Measurements from ENCODE around the genes MYEF2, HDC and USP8.

GRCh38 chr15:47726555-47727119, 9.3 kb downstream of the SEMA6D start:
- RRBS = no CpG with 5 or more reads among the region's 3 CpGs

DNA sequence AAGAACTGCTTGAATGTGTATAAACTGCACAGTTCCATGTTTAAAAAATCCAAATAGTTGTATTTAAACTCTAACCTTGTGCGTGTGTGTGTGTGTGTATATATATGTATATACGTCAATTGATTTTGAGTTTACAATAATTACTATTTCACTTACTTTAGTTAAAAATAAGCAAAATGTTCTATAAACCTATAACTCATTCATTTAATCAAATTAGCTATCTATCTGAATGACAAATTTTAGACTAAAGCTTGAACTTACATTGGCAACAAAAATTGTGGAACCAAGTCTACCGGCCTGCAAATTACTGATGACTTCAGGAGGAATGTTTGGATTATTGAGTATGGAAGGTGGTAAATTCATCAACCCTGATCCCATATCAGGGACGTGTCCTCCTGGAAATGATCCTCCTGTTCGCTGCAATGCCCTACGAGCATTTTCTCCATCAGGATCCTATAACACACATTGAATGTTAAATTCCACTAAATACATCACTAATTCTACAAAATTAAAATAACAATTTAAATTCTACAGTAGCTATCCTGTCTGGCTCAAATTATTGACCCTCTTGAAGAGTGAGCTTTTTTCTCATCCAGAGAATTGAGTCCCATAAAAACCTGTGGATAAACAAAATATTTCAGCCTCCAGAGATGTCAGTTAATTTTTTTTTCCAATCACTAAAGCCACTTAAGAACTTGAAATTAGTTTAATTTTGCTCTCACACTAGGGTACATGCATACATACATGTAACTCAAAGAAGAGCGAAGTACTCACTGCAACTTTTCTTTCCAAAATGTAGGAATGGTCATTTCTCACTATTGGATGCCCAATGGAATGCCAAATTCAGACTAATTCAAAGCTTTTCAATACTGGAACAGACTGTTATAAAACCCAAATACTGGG, 18.5 kb downstream of the MYEF2 start:
- RRBS = no CpG with 5 or more reads among the region's 7 CpGs

- RRBS = 2% methylated on average over 36 of the region's 76 CpGs
Measured at GRCh38 chr15:48177560-48178753, at the start of gene MYEF2. MYEF2 (minus strand) TSS chr15:48178295.

DNA sequence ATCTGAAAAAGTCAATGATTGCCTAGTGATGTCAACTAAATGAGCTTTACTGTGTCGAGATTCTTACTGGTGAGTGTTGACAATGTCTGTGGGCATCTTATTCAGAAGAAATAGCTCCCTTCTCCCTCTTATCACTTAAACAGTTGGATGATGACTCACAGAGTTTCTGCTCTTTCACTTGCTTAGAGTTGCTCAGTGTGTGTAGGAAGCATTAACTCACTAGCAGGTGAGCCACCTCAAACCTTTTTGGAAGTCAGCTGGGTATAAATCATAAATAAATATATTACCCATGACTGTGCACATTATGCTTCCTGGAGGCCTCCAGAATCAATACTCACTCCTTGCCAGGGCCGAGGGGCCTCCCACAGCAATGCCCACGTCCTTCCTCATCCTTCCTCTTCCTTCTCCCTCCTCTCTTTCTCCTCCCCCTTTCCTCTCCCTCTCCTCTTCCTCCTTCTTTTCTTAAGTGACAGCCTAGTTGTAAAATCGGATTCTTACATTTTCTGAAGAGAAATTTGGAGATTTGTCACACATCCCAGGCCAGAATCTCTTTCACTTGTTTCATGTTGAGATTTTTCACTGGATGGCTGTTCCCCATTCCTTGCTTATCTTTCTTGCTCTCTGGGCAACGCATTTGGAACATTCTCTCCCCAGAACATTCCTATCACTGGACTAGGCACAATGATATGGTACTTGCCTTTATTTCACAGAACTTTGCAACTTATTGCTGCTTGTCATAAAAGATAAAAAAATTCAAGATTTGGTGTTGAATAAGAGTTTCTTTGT, 17.5 kb downstream of the SHC4 start:
- RRBS = no CpG with 5 or more reads among the region's 5 CpGs

- RRBS = no CpG with 5 or more reads among the region's 2 CpGs
Measured at GRCh38 chr15:49138069-49138469, 17.3 kb downstream of the COPS2 start.

DNA sequence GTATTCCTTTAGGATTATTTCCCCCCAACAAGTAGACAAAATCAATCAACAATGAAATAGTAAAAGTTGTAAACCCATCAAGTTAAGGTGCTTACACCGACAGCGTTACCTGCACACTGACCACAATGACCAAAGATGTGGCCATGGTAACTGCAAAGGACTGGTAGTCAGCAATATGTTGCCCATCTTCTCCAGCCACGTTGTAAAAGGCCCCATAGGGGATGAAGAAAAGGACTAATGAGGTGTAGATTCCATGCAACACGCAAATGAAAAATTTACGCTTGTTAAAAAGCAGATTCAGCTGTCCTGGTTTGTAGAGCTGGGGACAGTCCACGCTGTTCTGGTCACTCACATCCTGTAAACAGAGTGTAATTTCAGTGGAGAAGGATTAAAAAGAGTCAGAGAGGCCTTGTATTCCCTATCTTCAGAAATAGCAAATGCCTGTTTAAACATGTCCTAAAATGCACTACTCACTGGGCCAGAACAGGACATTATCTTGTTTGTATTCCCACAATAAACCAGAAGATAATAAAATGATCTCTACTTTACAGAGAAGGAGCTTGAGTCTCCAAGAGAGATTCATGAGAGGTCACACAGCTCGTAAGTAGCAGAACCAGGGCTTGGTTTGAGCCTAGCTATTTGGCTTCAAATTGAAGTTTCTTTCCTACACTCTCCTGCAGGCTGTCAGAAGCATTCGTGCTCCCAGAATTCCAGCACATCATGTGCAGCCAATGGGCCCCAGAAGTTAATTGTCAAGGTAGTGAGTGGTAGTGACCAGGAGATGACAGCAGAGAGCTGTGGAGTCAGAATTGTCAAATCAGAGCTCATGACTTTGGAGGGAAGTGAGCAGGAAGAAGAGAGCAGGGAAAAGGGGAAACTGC, 242.6 kb downstream of the ATP8B4 start:
- RRBS = no CpG with 5 or more reads among the region's 8 CpGs

- RRBS = no CpG with 5 or more reads among the region's 2 CpGs
Measured at GRCh38 chr15:49899987-49900370, 219.1 kb downstream of the ATP8B4 start.

DNA sequence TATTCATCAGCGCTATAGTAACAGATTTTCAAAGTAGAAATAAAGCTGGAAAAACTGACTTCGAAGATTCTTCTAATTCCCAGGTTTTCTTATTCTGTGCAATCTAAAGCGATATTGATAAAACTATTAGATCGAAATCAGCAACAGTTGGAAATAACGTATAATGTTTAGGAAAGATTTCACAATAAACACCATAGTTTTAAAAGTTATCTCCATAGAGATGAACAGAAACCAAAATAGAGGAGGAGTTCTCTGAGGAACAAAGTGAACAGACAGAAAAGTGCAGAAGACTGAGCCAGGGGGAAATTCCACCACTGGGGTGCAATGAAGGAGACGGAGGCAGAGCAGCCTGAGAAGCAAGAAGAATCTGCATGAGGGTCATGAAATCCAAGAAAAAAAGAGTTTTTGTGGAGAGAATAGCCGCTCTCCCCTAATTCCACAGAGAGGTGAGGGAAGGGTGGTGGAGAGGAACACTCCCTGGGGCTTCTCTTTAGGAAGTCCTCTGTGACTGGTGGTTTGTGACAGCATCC, 23.1 kb downstream of the ATP8B4 start:
- RRBS = no CpG with 5 or more reads among the region's 7 CpGs

- RRBS = no CpG with 5 or more reads among the region's 3 CpGs
Measured at GRCh38 chr15:50110306-50110626, 8.8 kb downstream of the ATP8B4 start.

- RRBS = no CpG with 5 or more reads among the region's 4 CpGs
Measured at GRCh38 chr15:50112089-50112726, 6.8 kb downstream of the ATP8B4 start.

DNA sequence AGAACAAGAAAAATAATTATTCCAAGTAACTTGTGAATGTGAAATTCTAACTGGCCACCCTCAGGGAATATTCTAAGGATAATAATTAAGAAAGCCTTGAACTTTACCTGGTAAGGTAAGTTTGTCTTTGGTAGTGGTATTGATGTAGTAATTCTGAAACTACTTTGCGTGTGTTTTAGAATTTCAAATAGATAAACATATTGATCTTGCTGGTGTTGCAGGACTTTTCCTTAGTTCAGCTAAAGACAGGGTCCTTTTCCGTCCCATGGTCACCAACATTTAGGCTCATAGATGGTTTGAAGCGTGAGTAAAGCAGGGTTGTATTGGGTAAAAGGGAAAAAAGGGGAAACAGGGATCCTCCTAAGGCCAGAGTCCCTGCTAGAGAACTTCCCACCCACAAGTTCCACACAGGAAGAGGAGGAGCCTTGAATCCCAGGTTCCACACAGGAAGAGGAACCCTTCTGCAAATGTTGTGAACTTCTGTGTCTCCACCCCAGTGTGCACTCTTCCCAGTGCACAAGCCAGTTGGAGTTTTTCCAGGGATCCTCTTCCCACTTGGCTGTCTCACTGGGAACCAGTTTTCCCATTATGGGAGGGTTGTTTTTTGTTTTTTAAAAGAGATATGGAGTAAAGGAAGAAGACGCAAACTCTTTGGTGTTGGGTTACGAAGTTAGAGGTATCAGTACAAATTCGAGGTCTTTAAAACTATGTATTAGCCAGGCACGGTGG, 27.6 kb upstream of the ATP8B4 start:
- RRBS = no CpG with 5 or more reads among the region's 7 CpGs

- RRBS = no CpG with 5 or more reads among the region's 2 CpGs
Measured at GRCh38 chr15:50164286-50165059, 17.5 kb upstream of the SLC27A2 start.

DNA sequence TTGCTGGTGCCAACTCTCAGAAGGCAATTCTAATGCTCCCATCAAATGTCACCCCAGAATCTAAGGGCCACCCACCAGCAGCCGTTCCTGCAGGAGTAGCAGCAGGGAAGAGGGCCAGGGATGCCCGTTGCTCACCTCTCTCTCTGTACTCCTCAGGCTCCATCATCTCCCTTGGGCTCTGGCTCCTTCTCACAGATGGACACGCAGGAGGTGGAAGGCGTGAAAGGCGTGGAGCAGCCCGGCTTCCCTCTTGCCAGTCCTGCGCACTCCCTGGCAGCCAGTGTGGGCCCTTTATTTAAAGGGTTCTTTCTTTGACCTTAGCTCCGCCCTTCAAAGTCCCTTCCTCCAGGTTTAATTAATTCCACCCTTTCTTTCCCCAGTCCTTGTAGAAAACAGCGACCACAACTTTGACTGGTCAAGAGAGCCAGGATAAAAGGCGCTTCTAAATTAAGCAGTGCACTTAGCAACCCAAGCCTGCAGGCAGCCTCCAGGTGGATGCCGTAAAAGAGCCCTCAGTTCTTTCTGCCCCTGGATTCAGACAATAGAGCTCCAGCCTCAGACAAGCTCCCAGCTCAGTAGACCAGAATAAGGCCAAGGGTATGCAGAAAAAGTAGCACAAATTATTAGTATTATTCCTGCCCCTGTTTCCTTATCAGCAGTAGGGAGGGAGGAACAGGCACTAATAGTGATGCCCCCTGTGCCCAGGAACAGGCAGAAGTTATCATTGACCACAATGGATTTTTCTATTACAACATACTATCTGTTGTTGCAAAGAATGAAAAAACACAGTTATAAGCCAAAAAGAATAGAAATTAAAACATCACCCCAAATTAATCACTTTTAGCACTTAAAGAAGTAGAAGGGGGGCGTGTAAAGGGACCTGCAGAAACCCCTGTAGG, at the start of gene HDC:
TSS of gene HDC (minus strand) at position 269 of the 899 bp plus-strand sequence.
- RRBS = no CpG with 5 or more reads among the region's 12 CpGs

GRCh38 chr15:50353860-50354629, 953 bp downstream of the GABPB1 start:
- RRBS = under 1% methylated on average over 13 of the region's 53 CpGs

DNA sequence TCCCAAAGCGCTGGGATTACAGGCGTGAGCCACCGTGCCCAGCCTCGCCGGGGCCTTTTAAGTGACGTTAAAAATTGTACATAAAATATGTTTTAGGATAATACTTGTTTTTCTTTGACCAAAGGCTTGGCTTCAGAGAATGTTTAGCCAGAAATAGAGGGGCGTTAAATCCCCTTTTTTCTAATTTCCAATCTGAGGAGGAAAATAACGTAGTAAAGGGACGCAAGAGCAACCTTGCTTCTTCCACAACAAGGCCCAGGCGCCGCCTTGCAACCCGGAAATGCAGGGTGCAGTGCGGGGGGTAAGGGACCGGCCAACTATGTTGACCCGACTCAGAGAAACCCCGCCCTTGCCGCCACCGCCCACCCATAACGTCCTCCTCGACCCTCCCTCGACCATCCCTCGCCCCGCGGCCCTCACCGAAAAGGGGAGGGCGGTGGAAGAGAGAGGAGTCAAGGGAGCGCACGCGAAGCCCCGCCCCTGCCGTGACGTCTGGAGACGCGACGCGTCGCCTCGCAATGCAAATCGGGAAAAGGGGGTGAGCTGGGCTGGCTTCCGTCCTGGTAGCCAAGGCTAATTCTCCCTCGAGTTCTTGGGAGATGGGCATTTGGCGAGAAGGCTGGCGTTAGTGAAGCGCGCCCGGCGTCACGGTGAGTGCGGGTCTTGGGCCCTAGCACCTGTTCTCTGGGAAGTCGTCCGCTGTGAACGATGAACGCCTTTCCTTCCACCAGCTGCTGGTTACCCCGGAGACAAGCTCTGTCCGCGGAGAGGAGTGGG, at the start of gene USP8:
TSS of gene USP8 (plus strand) at position 541 of the 777 bp plus-strand sequence.
- RRBS = under 1% methylated on average over 6 of the region's 56 CpGs

GRCh38 chr15:50441343-50441645, 17.1 kb downstream of the USP8 start:
- RRBS = no CpG with 5 or more reads among the region's 2 CpGs

GRCh38 chr15:50635625-50635824, 51.1 kb downstream of the TRPM7 start:
- RRBS = no CpG with 5 or more reads among the region's 5 CpGs

DNA sequence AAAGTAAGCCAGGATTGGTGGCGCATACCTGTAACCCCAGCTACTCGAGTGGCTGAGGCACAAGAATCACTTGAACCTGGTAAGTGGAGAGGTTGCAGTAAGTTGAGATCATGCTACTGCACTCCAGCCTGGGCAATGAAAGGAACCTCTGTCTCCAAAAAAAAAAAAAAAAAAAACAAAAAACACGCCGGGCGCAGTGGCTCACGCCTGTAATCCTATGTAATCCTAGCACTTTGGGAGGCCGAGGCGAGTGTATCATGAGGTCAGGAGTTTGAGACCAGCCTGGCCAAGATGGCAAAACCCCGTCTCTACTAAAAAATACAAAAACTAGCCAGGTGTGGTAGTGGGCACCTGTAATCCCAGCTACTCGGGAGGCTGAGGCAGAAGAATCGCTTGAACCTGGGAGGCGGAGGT, 18.8 kb upstream of the AP4E1 start:
- RRBS = no CpG with 5 or more reads among the region's 12 CpGs

DNA sequence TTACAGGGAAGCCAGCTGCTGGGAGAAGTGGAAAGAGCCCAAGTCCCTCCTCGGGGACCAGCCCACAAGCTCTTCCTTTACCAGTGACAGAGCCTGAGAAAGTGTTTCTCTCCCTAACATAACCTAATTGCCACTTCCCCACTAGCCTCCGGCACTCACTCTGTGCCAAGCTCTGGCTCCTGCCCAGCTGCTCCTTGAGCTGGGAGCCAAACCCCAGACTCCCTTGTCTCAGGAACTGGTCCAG, 42.9 kb downstream of the TNFAIP8L3 start:
- RRBS = no CpG with 5 or more reads among the region's 2 CpGs

Data from epithelial cell of prostate (primary cell).